Mononuclear cell (primary cell): ENCODE measurements around a stretch of chr7.

DNA sequence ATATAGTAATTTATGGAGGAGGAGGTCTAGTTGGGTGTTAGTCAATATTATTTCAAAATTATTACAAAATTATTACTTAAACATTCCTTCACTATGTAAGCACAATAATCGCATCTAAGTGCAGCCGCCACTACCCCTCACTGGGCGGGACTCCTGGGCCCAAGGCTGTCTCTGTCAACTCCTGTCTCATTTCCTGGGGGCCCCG, 82.5 kb downstream of the RAMP3 start:
- RRBS = no CpG with 5 or more reads among the region's 4 CpGs

- RRBS = no CpG with 5 or more reads among the region's 13 CpGs
These were observed 10.2 kb upstream of the ADCY1 start for GRCh38 chr7:45563922-45564495.

DNA sequence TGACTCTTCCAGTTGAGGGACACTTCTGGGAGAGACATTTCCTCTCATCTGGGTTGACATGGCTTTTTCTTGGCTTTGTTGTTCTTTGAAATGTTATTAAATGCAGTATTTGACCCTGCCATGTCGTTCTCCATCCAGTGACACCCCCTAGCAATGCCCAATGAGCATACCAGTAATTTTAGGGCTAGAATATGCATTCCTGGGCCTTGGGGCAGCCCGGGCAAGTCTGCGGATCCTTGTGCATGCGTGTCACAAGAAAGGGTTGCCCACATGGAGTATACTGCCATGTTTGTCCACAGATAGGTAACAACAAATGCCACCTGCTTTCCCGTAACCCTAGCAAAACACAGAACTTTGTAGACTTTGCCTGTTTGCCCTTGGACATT, 116.9 kb downstream of the ADCY1 start:
- RRBS = no CpG with 5 or more reads among the region's 5 CpGs

DNA sequence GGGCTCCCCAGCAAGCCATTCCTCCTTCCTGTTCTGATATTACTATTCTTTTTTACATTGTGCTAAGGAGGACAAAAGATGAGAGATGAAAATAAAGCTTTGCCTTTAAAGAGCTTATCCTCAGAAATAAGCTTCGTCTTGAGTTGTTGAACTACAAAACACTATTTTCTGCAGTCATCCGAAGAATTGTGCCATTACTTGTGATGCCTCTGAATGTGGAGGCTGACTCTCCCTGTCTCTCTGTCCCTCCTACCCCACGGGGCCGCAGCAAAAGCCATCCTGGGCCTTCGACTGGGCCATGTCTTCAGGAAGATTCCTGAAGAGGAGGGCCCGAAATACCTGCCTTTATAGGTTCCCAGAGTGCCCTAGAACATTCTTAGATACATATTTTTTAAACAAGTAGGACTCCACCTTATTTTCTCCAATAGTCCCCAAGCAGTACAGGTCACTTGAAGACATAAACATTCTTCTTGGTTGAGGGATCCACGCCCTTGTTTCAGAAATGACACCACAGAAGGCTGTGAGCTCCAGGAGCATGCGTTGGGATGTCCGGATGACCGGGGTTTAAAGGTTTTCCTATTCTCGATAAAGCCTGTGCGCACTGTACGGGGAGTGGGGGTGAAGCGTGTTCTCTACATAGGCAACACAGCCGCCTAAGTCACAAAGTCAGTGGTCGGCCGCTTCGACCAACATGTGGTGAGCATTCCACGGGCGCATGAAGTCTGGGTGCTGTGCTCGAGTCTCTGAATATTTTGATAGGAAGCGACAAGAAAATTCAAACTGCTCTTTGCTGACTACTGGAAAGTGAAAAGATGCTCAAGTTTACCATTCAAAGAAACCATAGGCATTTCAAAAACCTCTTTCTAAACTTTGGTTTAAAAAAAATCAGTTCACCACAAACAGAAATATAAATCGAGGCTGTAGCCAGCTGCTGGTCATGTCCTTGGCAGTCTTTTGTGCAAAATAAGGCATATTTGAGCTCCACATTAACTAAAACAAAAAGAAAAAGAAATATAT, 7.9 kb downstream of the IGFBP3 start:
- RRBS = no CpG with 5 or more reads among the region's 23 CpGs

DNA sequence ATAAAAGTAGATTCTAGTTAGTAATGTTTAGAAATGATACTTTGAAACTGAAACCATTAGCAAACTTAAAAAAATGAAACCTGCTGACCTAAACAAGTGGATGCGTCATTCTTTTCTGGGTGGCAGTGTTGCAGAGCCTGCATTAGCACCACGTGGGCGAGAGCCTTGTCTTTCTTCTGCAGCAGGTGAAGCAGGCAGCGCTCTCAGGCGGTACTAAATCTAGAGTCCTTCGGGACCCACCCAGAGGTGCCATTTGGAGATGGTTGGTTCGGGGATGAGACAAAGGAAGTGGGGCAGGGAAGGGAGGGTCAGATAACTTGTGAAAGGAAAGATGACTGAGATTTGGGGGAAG, 759.1 kb upstream of the IGFBP3 start:
- RRBS = no CpG with 5 or more reads among the region's 7 CpGs

- RRBS = no CpG with 5 or more reads among the region's 1 CpG
These were observed 809.2 kb downstream of the TNS3 start for GRCh38 chr7:46772656-46773148.

GRCh38 chr7:47052304-47052890, 529.5 kb downstream of the TNS3 start:
- RRBS = no CpG with 5 or more reads among the region's 32 CpGs

DNA sequence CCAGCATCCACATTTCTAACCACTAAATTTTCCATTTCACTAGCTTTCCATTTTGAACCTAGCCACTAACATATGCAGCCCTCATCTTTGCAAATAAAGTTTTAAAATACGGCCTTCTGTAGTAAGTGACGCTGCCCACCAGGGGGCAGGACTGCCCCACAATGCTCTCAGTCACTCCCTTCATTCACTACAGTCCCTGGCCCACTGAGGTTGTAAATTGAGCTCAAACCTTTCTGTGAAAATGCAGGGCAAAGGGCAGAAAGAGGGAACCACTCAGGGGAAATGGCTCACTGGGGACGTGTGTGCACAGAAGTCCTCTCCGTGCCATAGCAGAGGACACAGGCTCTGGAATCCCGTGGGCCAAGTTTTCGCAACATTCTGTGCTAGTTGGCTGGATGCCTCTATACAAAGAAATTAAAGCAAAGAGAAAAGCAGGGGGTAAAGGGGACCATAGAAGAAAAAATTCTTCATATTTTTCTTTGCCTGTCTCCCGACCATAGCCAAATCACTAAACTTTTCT, 315.6 kb downstream of the TNS3 start:
- RRBS = no CpG with 5 or more reads among the region's 7 CpGs

GRCh38 chr7:47400252-47400542, 181.7 kb downstream of the TNS3 start:
- RRBS = no CpG with 5 or more reads among the region's 4 CpGs

- RRBS = no CpG with 5 or more reads among the region's 8 CpGs
These were observed 134.9 kb downstream of the TNS3 start for GRCh38 chr7:47446909-47447444.

- RRBS = no CpG with 5 or more reads among the region's 4 CpGs
These were observed 124.4 kb downstream of the TNS3 start for GRCh38 chr7:47457439-47458057.

- RRBS = no CpG with 5 or more reads among the region's 10 CpGs
These were observed 123.7 kb downstream of the TNS3 start for GRCh38 chr7:47458058-47458806.

DNA sequence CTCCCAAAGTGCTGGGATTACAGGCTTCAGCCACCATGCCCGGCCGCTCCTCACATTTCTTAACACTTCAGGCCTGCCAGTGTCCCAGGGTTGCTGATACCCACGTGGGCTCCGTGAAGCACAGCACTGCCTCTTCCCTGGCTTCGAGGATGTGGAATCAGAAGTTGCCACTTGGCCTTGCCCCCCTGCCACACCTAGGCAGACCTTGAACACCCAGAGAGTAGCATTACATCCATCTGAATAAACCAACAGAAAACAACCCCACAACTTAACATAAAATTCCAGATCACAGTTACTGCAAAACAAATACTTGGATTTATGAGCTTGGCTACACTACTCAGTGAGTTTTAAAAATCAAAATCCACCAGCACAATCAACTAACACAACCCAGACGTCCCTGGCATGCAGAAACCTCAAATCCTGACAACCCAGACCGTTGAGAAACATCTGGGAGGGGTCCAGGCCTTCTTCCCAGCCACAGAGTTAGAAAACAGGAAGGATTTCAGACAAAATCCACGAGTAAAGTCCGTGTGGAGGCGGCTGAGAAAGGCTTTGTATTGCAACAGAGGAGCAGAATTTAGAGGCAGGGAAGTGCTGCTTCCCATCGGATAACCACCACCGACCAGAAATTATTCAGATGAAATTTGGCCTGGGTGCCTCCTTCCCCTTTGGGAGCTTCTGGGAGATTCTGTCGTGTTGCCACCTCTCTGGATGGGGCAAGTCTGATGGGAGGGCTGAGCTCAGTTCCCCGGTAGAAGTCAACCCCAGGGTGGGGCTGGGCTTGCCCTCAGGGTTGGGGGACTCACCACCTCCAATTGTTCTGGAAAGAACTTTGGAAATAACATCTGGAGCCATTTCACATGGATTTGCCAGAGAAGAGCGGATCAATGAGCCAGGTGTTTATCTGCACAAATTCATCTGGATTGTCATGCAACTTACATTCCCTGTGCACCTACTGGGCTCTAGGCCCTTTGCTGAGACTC, 61.5 kb downstream of the TNS3 start:
- RRBS = no CpG with 5 or more reads among the region's 15 CpGs

GRCh38 chr7:47600633-47601184, 18.8 kb upstream of the TNS3 start:
- RRBS = no CpG with 5 or more reads among the region's 7 CpGs

DNA sequence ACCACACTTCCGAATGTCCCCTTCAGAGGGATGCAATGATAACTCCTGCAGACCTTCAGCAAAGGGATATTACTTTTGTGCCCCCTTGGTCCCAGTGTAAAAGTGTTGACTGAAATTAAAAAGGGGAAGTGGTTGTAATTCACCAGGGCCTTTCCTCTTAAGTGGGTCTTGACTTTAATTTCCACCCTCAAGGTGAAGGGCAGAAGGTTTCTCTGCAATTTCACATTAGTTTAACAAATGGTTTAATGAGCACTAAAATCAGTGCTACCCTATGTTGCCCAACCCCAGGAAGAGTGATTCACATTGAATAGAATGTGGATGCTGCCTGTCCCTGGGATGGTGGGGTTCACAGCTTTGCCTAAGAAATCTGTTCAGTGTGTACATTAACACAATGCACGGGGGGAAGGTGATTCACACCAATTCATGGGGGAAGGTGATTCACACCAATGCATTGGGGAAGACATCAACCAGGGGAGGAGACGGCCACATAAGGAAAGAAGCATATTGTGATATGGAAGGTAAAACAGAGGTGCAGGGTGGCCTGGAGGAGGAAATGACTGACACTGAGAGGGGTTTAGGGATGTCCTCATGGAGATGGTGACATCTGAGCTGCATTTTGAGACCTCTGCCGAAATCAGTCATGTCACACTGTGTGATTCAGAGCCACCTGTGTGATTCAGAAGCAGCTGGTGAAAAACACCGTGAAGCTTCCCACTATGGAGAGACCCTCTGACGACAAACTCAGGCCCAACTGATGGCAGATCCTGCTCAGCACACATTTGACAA, 19.5 kb upstream of the TNS3 start:
- RRBS = no CpG with 5 or more reads among the region's 6 CpGs

GRCh38 chr7:47604451-47605391, 22.8 kb upstream of the TNS3 start:
- RRBS = no CpG with 5 or more reads among the region's 10 CpGs

GRCh38 chr7:47622108-47622852, 40.4 kb upstream of the TNS3 start:
- RRBS = no CpG with 5 or more reads among the region's 13 CpGs

DNA sequence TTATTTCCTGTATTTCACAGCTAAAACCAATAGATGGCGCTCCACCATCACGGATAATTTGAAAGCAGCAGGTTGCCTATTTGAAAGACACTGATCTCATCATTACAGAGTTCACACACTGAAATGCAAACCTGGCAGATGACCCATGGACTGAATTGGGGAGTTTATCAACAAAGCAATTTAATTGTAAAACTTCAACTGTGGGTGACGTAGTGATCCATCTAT, 498 bp downstream of the ZPBP start:
- RRBS = no CpG with 5 or more reads among the region's 3 CpGs

DNA sequence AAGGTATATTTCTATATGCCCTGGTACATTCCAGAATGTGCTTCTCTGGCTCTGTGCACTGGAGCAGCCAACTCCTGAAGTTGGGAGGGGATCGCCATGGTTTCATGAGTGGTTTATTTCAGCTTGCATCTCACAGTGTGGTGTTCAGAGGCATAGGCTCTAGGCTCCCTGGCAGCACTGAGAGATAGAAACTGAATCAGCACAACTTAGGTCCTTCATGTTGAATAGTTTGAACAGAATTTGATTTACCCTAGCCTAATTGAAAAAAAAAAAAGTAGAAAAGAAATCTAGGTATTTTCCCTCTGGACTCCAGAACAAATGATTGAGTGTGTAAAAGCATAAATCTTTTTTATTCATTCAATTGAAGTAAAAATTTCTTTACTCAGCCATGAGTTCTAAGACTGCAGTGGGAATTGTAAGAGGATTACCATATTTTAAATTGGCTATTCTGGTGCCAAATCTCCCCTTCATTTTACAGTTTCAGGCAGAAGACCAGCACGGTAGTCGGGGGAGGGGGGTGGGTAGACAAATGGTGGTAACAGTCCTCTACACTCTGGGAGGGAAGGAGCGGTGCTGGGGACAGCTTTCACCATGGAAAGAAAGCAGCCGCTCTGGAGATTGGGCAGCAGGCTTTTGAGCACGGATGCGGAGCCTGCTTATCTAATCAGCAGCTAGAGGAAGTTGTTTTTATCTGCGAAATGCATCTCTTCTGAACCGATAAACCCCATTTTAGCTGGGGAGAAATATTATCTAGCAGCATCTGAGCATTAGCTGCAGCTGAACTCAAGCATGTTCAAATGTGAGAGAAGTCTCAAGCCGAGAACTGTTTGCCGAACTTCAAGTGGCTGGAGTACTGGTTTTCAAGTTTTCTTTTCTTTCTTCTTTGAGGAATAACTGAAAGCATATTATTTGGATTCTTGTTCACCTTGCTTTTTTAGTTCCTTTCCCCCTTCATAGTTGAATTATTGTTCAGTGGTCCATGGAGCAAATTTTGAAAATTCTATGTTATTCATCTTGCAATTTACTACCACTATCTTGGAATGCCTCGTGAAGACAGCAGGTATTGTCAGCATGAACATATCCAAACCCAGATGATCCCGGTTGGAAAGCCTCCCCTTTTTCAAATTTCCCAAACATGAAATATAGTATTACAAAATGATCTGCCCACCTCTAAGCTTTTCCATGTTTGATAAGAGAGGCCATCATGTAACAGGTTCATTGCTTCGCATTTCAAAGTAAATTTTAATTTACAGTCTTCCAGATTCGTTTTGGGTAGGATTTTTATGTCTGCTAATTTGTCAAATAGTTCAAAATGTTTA, 28.8 kb downstream of the IKZF1 start:
- RRBS = no CpG with 5 or more reads among the region's 15 CpGs

DNA sequence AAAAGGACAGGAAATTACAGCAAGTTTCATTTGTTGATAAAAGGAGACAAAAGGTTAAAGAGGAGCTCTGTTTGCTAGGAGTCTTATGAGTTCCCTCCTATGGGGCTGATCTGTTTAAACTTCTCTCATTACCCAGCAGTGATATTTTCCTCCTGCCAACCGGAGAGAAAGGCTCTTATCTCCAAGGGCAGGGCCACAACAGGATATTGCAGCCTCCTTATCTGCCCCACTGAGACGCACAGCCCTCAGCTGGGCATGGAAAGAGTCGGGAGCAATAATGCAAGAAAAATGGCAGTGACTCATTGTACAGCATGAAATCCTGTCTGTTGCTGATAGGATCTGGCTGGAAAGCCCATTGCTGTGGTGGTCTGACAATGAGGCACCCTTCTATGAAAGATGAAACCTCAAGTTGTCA, 46.8 kb upstream of the FIGNL1 start:
- RRBS = no CpG with 5 or more reads among the region's 3 CpGs